ENCODE measurements around the genes MCC, SEMA6A and DTWD2.

GRCh38 chr5:113487754-113488996, at the start of gene MCC:
Gene MCC (minus strand): TSS chr5:113488453.
- PRO-cap: bidirectional peak, plus-strand start at chr5:113488585, minus-strand start at chr5:113488414

- PRO-cap: no peak
Observed at GRCh38 chr5:114360666-114361484, 995 bp upstream of the KCNN2 start.

GRCh38 chr5:115414216-115414815, 117.9 kb upstream of the CCDC112 start:
- PRO-cap: no peak

GRCh38 chr5:115456569-115457036, 88.0 kb downstream of the FEM1C start:
- PRO-cap: bidirectional peak, plus-strand start at chr5:115456723, minus-strand start at chr5:115456667

DNA sequence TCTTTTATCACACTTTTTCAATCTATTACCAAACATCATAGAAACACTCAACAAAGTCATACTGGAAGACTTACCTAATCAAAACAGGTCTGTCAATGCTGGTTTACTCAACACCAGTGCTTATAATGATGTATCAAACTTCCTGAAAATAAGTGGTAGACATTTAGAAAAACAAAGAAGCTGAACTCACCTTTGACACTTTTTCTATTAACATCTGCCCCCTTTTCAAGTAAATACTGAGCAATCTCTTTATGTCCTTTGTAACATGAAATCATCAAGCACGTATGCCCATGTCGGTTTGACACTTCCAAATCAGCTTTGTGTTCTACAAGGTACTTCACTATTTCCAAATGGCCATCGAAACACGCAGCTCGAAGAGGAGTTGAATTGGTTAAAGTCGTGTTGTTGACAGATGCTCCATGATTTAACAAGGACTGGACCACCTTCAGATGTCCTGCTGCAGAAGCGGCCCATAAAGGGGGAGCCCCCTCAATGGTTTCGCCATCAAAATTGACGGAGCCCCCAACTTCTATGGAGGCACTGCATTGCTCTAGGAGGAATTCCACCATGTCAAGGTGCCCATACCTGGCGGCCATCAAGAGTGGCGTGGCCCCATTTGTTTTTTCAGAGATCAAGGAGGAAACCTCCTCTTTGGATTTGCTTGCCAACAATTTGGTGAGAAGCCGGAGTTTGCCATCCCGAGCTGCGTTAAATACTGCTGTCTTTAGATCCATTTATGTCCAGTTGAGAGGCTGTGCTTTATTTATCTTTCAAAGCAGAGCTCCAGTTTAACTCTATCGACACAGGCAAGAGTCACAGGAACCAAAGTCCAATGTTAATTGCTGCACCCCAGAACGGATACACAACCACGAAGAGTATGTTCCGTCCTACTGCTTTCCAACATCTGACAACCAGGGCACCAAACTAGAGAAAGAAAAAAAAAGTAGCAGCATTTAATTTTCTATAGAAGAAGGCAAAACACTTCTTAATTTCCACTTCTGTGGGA, 1.5 kb downstream of the FEM1C start:
- PRO-cap: bidirectional peak, plus-strand start at position 861 of the sequence, minus-strand start at position 710 of the sequence

DNA sequence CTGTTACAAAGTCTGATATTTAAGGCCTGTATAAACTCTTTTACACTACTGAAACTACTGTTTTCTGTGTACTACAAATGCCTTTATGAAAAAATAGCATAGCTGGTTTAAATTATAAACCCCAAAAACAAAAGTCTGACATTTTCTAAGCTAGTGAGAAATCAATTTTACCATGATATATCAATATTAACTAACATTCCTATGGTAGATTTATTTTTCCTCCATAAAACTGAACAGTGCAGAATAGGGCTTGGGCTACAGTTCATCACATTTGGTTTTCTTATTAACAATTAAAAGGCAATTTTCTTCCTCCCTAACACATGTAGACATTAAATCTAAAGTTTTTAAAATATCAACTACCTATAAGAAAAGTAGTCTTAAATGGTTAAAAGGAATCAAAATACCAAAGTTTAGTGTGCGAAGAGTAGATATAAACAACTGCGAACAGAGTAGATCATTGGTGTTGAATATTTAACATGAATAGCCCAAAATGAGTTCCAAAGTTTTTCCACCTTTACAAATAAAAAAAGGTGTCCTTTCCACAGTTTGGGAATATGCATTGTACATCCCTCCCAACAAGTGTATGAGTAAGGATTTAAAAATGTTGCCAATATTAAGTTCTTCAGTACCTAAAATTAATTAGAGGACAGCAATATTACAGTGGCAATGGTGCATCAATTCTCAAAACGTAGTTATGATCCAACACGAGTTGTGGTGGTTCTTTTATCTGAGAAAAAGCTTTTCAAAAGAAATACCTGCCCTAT, 10.1 kb downstream of the TMED7 start:
- PRO-cap: no peak

DNA sequence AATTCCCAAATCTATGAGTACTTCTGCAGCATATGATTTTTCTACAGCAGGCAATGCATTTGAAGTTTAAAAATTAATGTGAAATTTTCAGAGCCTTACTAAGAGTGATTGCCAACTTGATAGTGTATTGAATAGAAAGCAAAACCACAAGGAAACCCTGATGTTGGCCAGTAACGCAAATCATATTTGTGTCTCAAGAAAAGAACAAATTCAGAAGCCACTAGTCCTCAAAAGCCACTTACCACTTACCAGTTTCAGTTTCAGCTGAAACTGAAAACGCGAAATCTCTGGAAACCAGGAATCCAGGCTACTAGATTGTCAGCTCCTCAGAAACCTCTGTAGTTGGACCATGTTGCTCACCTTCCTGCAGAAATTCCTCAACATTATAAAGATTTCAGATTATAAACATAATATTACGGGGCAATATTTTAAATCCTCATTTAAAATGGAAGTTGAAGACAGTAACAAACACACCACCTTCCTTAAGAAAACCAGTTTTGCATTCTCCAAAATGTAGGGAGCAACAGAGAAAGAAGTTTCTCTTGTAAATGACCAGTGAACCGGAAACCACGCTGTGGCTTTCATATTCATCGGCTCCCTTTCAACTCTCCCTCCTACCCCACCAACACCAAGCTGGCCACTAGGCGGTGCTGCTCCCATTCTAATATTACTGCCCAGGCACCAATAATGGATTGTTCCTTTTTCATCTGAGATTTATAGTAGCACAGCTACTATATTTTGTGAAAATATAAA, 8.6 kb upstream of the TMED7 start:
- PRO-cap: no peak

GRCh38 chr5:115830304-115831029, 10.9 kb downstream of the ATG12 start:
- PRO-cap: no peak

DNA sequence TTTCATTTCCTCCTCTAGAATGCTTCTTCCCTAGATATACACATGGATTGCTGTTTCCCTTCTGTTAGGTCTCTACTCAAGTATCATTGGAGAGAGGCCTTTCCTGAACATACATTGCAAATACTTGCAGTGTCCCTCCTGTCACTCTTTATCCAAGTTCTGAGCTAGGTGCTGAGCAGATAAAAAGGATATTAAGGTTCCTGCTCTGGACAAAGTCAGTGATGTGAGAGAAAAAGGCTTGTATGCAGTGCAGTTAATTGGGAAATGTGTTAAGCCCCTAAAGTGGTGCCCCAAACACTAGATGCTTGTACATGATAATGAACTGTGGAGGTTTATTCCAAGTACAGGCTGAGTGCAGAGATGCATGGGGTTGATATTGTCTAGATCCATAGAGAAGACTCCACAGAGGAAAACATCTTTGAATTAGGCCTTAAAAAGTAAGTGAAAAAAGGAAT, 74.5 kb downstream of the COMMD10 start:
- PRO-cap: no peak

DNA sequence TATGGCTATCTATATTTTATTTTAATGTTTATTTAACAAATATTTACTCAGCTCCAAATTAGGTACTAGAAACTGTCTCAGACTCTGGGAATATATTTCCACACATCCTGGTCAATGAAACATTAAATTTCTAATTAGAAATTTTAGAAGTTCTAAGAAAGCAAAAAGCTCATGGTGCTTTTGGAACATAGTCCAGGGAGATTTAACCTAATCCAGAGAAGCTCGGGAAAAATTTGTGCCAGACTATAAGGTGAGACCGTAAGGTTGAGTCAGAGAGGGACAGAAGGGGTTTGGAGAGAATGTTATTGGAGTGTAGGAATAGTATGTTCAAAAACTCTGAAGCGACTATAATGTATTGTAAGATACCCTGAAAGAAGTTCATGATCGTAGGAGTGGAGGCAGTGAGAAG, 138.6 kb downstream of the COMMD10 start:
- PRO-cap: no peak

GRCh38 chr5:116447296-116447761, 127.3 kb downstream of the SEMA6A start:
- PRO-cap: no peak

- PRO-cap: bidirectional peak, plus-strand start at chr5:116574963, minus-strand start at chr5:116574823
Observed at GRCh38 chr5:116574747-116575235, at the start of gene SEMA6A. Gene SEMA6A (minus strand): TSS chr5:116574823.

GRCh38 chr5:116575613-116576019, 993 bp upstream of the SEMA6A start:
- PRO-cap: no peak

DNA sequence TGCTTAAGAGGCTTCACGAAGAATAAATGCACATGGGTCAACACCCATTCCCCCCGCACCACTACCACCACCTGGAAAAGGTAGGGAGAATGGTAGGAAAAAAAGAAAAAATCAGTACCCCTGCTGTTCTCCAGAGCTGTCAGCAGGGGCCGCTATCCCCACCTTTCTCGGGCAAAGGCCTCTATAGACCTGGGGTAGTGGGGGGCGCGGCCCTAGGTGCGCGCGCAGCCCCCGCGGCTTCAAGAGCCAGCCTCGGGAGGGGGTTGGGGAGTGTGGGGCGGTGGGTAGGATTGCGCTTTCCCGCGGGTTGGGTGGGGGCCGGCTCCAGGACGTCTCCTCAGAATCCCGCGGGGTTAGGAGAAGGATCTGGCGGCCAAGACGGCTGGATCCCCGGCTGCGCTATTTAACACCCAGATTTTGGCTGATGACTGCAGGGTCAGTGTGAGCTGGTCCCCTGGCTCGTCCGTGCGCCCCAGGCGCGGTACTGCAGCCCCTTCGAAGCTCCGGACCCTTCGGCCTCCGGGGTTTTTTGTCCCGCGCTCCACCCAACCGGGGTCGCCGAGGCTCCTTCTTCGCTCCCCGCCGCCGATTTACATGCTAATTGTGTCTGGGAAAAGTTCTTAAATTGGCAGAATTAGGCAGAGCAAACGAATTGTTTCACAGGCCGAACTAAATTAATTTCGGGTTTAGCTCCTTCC, 1.6 kb upstream of the SEMA6A start:
- PRO-cap: unidirectional peak, plus-strand start at position 269 of the sequence

GRCh38 chr5:117105318-117105517, 530.6 kb upstream of the SEMA6A start:
- PRO-cap: no peak

DNA sequence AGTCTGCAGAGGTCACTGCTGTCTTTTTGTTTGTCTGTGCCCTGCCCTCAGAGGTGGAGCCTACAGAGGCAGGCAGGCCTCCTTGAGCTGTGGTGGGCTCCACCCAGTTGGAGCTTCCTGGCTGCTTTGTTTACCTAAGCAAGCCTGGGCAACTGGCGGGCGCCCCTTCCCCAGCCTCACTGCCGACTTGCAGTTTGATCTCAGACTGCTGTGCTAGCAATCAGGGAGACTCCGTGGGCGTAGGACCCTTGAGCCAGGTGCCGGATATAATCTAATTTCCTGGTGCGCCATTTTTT, 769.0 kb upstream of the SEMA6A start:
- PRO-cap: no peak

- PRO-cap: unidirectional peak, plus-strand start at chr5:118572948
Observed at GRCh38 chr5:118572827-118573026, 415.6 kb downstream of the DTWD2 start.

DNA sequence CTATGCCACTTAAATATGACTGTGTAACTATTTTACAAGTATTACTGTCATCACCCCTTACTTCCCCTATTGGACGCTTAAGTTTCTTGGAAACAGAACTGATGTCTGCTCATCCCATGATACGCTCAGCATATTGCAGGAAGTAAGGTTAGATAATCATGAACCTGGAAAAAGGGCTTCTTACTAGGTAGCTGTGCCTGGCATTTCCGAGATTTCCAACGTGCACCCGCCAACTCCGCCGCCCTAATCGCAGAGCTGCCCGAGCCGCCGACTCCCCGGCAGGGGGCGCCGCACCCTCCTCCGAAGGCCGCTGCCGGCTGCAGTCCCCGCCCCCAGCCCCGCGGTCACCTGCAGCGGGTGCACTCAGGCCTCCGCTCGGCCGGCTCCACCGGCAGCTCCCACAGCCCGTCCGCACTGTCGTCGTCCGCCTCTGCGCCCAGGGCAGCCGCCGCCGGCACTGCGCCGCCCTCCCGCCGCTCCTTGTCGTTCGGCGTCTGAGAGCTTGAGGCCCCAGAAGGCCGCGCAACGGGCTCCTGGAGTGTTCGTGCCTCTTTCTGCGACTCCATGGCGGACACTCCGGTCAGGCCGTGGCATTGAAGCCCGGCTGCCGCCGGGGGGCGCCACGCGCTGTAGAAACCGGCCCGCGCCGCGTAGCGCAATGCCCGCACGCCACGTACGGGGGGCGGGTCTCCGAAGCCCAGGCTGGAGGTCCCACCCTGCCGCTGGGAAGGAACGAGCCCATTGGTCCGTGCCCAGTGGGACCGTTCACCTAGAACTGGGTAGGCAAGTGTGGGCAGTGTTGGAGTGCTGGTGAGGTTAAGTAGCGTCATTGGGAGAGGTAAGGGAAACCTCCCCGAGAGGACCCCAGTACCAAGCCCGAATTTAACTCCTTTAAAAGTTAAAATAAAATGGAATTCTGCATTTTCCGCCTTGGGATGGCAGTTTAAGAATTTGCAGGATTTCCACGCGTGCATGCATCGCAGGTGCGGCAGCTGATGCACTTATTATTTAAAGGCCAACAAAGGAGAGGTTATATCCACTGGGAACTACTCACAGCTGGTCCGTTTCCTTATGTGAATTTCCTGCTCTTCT, at the start of gene DTWD2:
Gene DTWD2, minus strand, starts transcription at position 602 of the 1,092 bp plus-strand sequence.
- PRO-cap: bidirectional peak, plus-strand start at position 341 of the sequence, minus-strand start at position 245 of the sequence; bidirectional peak, plus-strand start at position 786 of the sequence, minus-strand start at position 566 of the sequence

- PRO-cap: unidirectional peak, plus-strand start at chr5:119273537
Observed at GRCh38 chr5:119273335-119274052, 82.3 kb upstream of the TNFAIP8 start.

DNA sequence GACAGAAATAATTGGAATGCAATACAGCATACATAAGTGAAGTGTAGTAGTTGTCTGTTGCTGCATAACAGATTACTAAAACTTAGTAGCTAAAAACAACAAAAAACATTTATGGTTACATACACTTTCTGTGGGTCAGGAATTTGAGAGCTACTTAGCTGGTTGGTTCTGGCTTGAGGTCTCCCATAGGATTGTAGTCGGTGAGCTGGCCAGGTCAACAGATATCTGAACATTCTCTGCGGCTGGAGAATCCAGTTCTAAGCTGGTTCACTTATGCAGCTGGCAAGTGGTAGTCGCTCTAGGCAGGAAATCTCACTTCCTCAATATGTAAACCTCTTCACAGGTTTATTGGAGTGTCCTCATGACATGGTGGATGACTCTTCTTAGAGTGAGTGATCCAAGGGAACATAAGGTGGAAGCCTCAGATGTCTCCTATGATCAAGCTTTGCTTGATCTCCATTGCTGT, 65.7 kb upstream of the TNFAIP8 start:
- PRO-cap: no peak